AG04450 (cell line): ENCODE measurements around a stretch of chr6.

DNA sequence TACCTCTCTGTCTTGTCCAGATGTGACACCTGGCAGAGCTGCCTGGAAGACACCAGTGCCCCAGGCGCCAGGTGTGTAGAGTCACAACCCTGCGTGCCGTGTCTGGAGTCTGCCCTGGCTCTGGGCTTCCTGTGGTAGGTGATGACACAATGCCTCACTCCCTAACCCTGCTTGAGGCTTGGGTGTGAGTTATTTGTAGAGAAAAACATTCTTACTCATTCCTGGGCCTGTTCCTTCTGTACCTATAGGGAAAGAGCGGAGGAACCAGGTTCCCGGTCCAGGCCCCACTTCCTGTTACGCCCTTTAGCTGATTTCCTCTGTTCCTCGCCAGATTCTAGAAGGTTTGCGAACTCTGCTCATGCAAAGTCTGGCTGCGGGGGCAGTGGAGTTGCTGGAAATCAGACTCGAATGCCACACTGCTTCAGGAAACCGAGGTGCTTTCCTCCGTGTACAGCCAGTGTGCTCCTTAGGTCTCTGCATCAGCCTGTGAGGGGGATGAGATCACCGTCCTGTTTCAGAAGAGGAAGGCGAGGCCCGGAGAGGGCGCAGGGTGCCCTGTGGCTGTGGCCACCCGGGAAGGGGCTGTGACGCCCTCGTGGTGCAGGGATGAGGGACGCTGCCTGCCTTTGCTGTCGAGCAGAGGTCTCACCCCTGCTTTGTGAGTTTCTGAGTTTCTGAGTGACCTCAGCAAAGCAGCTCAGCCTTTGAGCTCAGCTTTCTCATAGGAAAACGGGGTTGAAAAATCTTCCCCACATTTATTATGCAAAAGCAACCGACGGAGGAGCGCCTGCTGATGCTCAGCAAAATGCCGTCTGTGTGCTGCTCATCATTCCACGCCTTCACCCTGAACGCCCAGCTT, 67.0 kb upstream of the DUSP22 start:
- CAGE, long polyA plus RNA, result no peak
- RRBS, result no CpG with 5 or more reads among the region's 28 CpGs

GRCh38 chr6:290292-290866, 1.9 kb upstream of the DUSP22 start:
- CAGE, long polyA plus RNA, result no peak
- RRBS, result no CpG with 5 or more reads among the region's 6 CpGs

DNA sequence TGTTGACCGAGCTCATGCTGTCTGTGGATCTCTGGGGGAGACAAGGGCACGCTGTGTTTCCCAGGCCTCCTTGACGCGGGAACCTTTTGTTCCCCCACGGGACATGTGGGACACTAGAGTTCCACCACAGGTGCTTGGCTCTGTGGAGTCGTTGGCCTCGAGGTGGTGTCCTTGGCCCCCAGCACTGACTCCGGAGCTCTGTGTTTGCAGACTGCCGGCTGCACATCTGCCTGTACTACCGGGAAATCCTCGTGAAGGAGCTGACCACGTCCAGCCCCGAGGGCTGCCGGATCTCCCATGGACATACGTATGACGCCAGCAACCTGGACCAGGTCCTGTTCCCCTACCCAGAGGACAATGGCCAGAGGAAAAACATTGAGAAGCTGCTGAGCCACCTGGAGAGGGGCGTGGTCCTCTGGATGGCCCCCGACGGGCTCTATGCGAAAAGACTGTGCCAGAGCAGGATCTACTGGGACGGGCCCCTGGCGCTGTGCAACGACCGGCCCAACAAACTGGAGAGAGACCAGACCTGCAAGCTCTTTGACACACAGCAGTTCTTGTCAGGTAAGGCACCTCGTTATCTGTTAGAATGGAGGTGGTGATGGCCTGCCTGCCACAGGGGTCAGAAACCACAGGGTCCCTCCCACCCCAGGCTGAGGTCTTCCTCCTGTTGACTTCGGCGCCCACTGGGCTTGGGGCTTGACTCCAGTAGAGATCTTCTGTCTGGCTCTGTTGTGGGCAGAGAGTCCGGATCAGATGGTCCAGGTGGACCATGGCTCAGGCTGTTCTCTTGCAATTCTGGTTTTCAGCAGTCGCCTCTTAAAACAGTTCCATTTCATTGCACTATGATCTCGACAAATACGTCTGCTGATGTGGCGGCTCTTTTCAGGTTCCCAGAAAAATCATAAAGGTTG, 9.9 kb downstream of the IRF4 start:
- CAGE, long polyA plus RNA, result no peak
- RRBS, result 90% methylated on average over 5 of the region's 32 CpGs

DNA sequence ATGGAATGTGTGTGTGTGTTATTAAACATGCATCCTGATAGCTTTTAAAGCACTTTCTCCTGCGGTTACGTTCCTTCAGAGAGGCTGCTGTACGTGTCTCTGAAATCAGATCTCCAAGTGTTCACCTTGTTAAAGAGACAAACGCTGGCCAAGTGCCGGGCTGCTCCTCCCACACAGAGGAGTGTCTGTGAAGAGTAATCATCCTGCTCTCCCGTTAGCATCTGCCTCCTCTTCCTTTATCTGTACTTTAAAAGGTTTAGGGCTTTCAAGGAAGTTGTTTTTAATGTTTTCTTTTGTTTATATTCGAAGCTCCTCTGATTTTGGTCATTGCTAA, 19.9 kb downstream of the IRF4 start:
- CAGE, long polyA plus RNA, result no peak
- RRBS, result no CpG with 5 or more reads among the region's 7 CpGs

GRCh38 chr6:609672-609880, 47.3 kb downstream of the HUS1B start:
- CAGE, long polyA plus RNA, result no peak
- RRBS, result no CpG with 5 or more reads among the region's 3 CpGs

DNA sequence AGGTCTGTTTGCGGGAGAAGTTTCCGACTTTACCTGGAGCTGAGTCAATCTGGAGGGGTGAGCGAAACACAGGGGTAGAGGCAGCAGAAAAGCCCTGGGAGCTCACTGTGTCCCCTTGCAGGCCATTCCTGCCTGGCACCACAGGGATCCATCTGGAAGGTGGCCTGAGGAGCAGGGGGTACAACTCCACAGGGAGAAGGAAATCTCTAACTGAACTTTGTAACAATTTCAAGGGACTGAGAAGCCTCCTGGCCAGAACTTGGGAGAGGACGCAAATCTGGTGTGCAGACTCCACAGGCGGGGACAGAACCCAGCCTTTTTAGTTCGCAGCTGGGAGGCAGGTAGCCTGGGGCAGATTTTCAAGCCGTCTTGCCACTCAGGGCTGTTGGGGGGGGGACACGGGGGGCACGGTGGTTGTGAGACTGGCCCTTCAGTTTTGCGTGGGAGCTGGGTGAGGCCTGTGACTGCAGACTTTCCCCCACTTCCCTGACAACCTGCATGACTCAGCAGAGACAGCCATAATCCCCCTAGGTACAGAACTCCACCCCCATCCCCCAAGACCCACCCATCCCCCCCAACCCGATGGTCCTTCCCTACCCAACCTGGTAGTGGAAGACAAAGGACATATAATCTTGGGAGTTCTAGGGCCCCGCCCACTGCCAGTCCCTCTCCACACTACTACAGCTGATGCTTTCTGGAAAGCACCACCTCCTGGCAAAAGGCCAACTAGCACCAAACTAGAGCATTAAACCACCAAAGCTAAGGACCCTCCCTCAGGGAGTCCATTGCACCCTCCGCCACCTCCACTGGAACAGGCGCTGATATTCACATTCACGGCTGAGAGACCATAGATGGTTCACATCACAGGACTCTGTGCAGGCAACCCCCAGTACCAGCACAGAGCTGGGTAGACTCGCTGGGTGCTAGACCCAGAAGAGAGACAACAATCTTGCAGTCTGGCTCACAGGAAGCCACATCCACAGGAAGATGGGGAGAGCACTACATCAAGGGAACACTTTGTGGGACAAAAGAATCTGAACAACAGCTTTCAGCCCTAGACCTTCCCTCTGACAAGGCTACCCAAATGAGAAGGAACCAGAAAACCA, 3.1 kb upstream of the HUS1B start:
- CAGE, long polyA plus RNA, result no peak
- RRBS, result no CpG with 5 or more reads among the region's 16 CpGs

- CAGE, long polyA plus RNA, result no peak
- RRBS, result no CpG with 5 or more reads among the region's 12 CpGs
Measured at GRCh38 chr6:1070085-1070554, 241.8 kb upstream of the FOXQ1 start.

DNA sequence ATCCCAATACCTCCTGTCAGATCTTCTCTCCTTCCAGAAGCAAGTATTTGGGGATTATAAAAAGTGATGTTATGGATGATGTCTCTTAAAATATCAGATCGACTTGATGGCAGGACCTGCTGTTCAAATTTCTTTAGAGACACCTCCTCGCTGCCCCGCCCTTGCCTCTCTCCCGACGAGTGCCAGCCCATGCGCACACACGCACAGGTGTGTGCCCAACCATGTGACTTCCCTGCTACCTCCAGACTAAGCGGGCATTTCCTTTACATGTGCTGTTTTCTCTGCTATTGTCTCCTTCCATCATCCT, 224.5 kb upstream of the FOXQ1 start:
- CAGE, long polyA plus RNA, result no peak
- RRBS, result no CpG with 5 or more reads among the region's 8 CpGs

- CAGE, long polyA plus RNA, result no peak
- RRBS, result 4% methylated on average over 28 of the region's 73 CpGs
Measured at GRCh38 chr6:1312438-1313053, 648 bp downstream of the FOXQ1 start.

DNA sequence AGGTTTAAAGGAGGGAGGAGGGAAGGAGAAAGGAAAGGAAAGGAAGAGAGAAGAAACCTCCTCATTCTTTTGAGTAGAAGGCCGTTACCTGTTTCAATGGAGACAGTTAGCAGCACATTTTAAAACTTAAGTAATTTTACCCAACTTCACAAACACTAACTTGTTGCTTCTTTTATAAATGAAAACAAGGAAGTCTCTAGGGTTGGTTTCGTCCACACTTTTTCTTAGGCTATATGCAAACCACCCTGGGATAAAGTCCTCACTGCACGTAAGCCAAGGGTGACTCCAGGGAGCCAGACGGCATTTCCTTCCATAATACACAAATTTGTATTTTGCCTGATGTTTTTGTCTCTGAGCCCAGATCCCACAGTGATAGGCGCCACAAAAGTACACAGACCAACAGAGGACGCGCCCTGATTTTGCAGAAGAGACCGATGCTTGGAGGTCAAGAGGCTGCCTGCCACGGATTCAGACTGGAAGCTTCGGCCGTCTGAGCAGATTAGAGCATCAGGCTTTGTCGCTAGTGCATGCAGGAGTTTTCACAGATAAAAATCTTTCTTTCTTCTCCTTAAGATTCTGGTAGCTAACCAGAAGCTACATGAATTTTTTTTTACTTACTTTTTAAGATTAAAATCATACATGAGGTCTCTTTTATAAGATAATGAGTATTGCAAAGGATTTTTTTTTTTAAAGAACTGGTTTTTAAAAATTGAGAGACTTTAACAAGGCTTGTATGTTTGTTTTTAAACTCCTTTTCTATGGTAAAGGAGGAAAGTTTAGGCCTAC, 22.8 kb downstream of the FOXQ1 start:
- CAGE, long polyA plus RNA, result no peak
- RRBS, result no CpG with 5 or more reads among the region's 12 CpGs

DNA sequence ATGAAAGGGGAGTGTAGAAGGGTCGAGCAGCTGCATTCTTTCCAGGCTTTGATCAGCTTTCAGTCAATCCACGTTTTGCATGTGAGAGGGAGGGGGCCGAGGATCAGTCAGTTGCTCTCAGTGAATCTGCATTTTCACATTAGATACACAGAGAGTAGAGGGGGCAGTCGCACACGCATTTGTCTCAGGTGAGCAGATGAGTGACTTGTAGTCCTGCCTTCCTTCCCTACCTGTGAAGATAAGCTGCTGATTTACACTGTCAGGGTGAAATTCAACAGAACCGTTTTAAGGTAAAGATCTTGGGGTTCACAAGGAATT, 78.8 kb downstream of the FOXF2 start:
- CAGE, long polyA plus RNA, result no peak
- RRBS, result no CpG with 5 or more reads among the region's 6 CpGs

DNA sequence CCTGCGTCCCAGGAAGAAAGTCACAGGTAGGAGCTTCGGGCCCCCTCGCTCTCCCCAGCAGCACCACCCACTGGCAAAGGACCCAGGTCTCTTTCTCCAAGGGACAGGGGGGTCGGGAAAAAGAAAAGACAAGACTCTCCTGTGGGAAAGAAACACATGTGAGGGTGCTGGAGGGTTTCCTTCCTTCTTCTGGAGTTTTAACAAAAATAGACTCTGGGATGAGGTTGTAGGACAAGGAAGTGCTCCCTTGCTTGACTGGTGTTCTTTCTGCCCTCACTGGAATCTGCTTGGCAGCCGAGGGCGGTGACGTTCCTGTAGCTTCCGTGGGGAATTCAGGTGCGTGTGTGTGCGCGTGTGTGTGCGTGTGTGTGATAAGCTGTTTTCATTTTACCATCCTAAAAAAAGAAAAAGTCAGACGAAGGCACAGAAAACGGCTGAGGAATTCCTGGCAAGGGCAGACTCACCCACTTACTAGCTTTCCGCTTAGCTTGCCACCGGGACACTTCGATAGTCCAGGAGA, 16.2 kb upstream of the FOXC1 start:
- CAGE, long polyA plus RNA, result no peak
- RRBS, result 83% methylated on average over 2 of the region's 17 CpGs

DNA sequence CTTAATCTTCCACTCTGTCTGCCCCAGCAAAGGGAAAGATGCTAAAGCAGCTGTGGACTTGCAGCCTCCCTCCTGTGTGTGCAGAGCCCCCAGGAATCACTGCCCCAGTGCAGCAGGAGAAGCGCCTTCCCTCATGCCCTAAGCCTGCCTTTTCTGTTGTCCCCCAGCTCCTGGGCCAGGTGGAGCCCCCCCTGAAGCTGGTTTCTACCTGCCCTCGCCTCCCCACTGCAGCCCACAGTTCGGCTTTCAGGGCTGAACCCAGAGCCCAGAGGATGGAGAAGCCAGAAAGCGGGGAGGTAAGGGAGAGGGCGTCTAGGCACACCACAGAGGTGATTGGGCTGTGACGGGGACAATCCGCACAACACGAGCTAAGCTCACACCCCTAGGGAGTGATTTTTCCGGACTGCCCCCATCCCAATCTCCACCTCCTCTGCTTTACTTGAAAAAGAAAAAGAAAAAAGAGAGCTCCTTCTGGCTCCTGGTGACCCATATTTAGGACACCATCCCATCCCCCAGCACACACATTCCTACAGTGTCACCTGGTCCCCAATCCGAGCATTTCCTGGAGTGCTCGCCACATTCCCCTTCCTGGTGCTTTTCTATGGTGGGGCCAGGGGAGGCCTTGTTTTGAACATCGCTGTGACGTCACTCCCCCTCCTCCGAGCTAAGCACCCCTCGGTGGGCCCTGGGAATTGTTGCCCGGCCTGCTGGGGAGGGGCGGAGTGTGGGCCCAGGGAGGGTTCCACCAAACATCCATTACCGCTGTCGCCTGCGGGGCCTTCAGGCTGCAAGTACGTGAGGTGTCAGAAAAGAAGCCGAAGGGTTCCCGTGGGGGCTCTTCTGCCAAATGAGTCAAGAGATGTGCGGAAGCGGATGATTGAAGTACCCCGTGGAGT, 3.1 kb upstream of the FOXC1 start:
- CAGE, long polyA plus RNA, result no peak
- RRBS, result no CpG with 5 or more reads among the region's 26 CpGs

DNA sequence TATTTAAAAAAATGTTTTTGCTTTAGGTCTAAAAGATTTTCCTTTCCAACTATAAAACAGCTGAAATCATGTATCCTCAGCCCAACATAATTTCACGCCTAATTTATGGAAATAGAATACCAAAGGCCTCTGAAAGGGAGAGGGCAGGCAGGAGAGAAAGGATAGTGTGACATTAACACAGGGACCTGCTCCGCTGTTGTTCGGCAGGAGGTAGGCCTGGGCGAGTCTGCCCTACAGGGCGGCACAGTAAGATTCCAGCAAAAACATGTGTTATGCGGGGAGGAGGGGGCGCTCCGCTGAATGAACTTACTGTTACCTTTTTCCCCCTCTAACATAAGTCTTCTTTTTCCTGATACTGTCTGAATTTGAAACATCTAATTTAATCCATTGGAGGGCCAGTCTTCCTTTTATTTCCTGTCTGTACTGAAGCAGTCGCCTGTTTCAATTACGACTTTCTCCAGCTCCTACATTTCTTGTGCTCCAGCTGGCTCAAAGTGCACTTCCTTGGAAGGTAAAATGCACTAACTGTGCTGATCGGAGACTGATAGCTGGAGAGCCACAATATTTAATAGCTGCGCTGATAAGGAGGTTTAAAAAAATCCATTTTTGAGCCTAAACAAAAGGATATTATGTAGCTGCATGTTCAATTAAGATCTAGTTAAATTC, 192.8 kb downstream of the FOXC1 start:
- CAGE, long polyA plus RNA, result no peak
- RRBS, result no CpG with 5 or more reads among the region's 12 CpGs

DNA sequence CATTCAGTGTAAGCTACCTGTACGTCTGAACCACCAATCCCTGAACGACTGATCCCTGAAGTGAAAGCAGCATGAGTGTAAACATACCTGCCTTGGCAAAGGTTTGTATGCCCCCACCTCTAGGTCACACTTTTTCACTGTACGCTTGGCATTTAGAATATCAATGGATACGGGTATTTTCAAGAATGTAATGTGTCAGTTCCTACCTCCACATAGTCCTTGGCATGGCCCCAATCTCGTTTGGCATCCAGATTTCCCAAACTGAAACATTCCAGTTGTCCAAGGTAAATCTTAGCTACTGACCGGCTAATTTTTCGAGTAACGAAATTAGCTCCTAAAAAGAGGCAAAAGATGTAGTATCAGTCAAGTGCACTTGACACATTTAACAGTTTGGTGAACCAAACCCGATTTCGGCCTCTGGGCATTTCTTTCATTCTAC, 315.5 kb downstream of the GMDS start:
- CAGE, long polyA plus RNA, result no peak
- RRBS, result no CpG with 5 or more reads among the region's 10 CpGs

DNA sequence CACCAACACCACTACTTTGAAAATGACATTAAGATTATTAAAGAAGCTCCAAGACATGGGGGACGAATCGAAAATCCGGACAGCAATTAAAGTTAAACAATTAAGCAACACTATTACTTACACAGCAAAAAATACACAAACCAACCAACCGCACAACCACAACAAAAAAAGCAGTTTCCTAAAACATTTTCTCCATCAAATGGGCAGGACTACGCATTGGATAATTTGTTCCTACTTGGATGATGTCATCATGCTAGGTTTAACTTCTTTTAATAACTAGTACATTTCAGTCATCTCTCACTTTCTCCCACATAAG, 134.4 kb downstream of the GMDS start:
- CAGE, long polyA plus RNA, result no peak
- RRBS, result no CpG with 5 or more reads among the region's 5 CpGs

DNA sequence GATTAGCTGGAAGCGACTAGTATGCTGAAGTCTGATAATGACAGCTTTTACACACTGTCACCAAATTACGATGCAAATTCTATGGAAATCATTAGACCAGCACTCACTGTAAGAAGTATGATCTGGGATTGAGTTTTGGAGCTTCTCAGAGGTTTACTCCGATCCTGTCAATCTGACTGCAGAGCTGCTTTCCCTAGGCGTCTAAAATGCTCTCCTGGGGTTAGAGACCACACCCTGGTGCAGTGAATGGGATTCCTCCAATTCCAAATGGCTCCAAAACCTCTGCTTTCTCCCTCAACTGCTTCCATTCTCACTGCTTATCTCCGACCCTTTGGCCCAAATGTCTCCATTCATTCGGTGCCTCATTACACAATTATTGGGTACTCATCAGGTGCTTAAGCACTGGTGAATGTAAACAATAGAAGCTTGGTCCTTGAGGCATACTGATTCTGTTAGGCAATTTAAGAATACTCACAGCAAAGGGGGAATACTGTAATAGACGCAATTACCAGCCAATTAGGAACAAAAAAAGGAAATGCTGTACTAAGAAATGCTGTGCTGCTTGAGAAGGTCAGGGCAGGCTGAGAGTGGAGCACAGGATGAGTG, 23.2 kb downstream of the GMDS start:
- CAGE, long polyA plus RNA, result no peak
- RRBS, result no CpG with 5 or more reads among the region's 7 CpGs

GRCh38 chr6:2377848-2378372, 132.5 kb upstream of the GMDS start:
- CAGE, long polyA plus RNA, result no peak
- RRBS, result no CpG with 5 or more reads among the region's 2 CpGs

- CAGE, long polyA plus RNA, result no peak
- RRBS, result no CpG with 5 or more reads among the region's 11 CpGs
Measured at GRCh38 chr6:2632194-2632773, 118.4 kb downstream of the MYLK4 start.

- CAGE, long polyA plus RNA, result no peak
- RRBS, result no CpG with 5 or more reads among the region's 5 CpGs
Measured at GRCh38 chr6:2708385-2708858, 42.3 kb downstream of the MYLK4 start.